Placental epithelial cell (primary cell): ENCODE measurements around a stretch of chr18.

- CAGE, long polyA plus RNA = no peak
These were observed 869 bp downstream of the TMEM200C start for GRCh38 chr18:5894350-5894955.

DNA sequence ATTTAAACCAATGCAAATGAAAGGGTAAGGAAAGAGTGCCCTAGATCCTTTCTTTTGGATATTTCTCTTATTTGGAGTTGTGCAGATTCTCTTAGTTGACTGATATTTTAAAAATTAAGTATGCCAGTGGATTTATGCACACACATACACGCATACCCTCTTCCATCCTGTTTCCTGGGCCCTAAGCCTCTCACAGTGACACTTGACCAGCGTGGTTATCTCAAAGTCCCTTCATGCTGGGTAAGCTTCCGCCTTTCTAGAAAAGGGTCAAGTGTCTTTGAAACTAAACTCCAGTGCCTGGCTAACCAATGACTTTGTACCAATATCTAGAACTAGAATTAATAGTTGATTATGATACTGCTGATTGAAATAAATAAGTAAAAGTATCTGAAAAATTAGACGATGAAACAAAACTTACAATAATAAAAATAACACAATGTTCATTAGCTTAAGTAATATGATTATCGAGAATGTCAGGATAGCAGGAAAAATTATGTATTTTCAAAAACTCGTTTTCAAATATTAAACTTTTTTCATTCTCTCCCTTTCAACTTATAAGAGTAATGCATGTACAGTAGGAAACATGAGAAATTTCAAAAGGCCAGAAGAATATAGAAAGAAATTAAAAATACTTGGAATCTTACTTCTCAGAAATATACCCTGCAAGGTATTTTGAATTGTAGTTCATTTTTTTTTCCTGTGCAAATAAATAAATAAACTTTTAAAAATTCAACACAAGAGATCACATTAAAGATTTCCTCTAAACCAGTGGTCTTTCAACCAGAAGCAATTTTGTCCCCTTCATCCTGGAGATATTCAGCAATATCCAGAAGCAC lies 144.4 kb upstream of the TMEM200C start:
- CAGE, long polyA plus RNA = no peak

GRCh38 chr18:6248988-6249416 lies 165.7 kb downstream of the L3MBTL4 start:
- CAGE, long polyA plus RNA = no peak

DNA sequence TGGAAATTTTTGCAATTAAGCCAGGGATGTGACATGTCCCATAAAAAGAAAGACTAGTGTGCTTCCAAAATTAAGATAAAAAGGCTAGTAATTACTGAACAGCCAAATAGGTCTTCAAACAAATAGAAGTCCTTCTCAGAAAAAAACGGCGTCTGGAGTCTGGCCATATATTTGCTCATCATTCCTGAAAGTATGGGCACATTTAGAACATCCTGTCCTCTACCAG lies 63.8 kb upstream of the L3MBTL4 start:
- CAGE, long polyA plus RNA = no peak

DNA sequence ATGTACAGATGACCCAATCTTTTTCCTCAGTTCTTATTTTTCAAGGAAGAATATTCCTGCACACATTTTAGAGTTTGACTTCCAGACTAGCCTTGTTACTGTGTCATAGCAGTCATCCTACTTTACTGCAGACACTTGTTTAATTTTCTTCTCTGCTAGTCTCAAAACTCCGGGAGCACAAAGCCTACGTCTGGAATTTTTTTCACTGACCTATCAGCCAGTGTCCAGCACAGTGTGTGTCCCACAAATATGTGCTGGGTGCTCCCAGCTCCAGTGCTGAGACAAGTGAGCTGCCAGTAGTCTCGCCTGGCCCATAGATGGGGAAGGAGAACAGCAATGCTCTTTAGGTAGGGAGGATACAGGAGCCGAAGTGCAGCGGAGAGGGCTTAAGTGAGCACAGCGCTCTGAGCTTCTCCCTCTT lies 33.9 kb downstream of the ARHGAP28 start:
- CAGE, long polyA plus RNA = no peak

DNA sequence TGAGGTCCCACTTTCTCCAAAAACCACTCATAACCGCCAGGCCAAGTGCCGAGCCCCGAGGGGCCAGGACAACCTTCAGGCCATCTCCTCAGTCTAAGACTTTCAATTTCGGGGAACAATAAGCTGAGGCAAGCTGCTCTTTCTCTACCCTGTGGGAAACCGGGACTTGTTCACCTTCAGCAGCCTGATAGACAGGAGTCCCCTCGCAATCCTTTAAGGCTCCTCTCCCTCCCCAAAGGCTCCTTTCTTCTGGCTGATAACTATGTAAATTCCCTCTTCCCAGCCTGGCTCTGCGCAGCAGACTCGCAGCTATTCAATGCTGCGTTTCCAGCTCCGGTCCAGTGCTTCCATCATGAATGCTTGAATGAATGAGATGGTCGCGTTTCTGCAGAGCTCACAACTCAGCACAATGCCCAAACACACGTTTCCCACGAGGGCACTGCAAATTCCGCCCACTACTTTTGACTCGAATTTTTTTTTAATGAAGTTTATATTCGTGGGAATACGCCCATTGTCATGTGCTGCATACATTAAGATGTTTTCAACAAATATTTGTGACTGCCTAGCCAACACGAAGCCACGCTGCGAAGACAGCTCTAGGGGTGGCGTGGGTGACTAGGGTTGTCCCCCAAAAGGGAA lies 1.3 kb downstream of the LAMA1 start:
- CAGE, long polyA plus RNA = no peak

DNA sequence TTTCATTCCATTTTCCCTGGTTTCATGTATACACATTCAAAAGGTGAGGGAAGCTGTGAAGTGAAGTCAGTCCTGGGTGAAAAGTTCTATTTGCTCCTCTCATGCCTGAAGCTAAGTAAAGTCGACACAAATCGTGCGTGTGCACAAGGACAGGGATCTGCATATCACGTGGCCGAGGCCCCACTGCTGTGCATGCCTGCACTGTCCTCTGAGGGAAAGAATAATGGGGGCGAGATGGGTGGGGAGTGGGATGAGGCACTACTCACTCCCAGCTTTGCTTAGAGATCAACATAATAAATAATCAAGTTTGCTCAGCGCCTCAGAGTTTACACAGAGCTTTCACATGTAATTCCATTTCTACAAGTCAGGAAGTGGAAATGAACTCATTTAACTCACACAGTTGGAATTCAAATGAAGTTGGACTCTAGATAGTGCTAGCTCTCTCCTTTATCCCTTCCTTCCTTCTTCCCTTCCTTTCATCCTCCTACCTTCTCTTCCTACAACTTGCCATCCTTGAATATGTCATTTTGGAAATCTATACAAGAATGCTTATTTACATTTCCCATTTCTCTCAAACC lies 5.1 kb upstream of the PTPRM start:
- CAGE, long polyA plus RNA = no peak

DNA sequence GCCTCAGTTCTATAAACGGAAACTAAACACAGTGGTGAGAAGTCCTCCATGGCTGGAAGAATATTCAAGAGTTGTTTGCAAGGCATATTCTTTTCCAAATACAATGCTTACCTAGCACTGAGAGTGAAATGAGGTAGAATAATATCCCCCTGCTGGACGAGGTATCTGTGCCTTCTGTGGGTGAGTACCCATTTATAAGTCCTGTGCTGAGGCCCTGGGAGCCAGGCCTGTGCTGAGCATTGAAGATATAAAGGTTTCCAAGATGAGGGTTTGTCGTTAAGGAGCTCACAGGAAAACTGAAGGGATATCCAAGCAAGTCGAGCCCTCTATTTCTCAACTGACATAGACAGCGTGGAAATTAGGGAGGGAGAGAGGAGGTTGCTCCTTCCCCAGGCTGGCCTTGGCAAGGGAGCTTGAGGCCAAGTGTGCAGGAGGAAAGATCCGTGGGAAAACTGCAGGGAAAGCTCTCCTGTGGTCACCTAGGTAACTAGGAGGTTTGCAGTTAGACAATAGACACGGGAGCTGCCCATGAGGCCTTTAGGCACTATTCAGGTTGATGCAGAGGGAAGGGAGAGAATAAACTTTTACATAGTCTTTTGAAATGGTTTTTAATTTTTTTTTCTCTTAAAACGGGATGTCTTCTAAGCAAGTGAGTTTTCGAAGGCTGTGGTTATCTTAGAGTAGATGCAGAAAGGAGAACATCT lies 17.7 kb downstream of the PTPRM start:
- CAGE, long polyA plus RNA = no peak

DNA sequence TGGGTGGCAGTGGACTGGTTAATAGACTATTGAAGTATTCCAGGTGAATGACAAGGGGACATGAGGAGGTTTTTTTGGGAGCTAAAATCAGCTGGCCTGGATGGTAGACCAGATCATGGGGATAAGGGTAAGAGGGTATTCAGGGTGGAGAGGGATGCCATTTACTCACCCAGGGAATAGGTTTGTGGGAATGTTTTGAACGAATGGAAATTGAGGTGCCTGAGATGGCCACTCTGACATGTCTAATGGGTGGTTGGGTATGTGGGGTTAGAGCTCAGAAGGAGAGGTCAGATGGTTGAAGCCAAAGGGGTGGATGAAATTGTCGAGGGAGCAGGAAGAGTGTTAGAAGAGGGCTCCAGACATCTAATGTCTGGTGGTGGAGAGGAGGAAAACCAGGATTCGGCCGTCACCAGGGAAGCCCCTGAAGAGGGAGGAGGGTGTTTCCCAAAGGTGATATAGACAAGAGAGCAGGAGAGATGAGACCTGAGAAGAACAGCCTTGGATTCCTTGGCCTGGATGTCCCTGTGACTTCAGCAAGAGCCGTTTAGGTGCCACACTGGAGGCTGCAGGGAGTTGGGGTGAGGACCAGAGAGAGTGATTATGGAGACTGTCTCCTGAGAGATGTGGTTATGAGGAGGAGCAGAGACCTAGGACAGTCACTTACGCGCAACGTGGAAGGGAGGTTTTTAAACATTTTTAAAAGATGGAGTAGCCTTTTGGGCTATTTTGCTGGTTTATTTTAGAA lies 62.9 kb downstream of the PTPRM start:
- CAGE, long polyA plus RNA = no peak

DNA sequence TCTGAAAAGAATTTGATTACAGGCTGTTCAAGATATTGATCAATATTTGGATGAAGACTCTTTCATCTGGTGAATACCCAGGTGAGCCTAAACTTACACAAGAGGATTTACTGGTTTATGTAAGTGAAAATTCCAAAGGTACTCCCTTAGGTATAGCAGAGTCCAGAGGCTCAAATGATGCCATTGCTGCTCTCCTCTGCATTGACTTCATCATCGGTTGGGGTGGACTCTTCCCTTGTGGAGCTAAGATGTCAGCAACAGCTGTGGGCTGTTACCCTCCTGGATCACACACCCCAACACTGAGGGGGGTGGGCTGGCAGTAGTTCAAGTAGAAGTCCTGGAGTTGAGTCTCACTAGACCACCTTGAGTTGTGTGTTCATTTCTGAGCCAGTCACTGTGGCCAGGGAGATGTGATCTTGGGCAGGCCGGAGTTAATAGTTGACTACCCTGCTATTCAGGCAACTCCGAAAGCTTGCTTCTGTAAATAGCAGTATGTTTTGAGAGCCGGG lies 236.9 kb downstream of the PTPRM start:
- CAGE, long polyA plus RNA = no peak

DNA sequence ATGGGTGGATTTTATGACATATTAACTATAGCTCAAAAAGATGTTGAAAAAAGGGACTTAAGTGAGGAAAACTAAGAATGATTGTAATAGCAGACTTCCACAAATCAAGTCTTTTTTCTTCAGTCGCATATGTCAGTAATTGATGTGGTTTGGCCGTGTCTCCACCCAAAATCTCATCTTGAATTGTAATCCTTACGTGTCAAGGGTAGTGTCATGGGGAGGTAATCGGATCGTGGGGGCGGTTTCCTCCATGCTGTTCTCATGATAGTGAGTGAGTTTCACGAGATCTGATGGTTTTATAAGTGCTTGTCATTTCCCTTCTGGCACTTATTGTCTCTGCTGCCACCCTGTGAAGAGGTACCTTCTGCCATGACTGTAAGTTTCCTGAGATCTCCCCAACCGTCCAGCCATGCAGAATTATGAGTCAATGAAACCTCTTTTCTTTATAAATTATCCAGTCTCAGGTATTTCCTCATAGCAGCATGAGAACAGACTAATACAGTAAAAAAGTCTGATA lies 478.7 kb downstream of the PTPRM start:
- CAGE, long polyA plus RNA = no peak

DNA sequence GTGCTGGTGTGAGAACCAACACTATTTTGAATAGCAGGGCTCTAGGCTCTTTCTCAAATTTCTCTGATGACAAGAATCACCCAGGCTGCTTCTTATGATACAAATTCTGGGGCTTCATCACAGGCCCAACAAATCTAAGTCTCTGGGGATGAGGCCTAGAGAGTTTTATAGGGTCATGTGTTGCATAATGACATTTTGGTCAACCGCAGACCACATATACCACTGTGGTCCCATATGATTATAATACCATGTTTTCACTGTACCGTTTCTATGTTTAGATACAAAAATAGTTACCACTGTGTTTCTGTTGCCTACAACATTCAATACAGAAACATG lies 485.0 kb downstream of the PTPRM start:
- CAGE, long polyA plus RNA = no peak

- CAGE, long polyA plus RNA = no peak
These were observed 495.7 kb downstream of the PTPRM start for GRCh38 chr18:8062747-8063224.

DNA sequence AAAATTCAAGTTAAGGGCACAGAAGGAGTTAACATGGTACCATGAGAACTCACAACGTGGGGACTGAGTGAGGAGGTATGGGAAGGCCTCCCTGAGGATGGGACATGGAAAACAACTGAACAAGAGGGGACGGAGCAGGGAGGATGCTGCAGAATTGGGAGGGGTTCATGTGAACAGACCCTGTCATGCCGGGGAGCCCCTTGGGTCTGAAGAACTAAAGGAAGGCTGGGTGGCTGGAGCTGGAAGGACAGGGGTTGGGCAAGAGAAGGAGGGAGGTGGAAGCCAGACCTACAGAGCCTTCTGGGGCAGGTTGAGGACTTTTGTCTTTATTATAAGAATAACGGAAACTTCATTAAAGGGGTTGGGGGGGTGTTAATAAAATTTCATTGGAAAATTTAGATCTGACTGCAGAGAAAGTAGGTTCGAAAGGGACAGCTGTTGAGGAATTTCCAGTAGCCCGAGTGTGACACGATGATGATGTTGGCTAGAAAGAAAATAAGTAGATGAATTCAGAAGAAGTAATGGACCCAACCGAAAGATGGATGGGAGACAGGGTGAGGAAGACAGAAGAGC lies 307.0 kb upstream of the RAB12 start:
- CAGE, long polyA plus RNA = no peak

GRCh38 chr18:8318890-8319701 lies 290.1 kb upstream of the RAB12 start:
- CAGE, long polyA plus RNA = no peak

DNA sequence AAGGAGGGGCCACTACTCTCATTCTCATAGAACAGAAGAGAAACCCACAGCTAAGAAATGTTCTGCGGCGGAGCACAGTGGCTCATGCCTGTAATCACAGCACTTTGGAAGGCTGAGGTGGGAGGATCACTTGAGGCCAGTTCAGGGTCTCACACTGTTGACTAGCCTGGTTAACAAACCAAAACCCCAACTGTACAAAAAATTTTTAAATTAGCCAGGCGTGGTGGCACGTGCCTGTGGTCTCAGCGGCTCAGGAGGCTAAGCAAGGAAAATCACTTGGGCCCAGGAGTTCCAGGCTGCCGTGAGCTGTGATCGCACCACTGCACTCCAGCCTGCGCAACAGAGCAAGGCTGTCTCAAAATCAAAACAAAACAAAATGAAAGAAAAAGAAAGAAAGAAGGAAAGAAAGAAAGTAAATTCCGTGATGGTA lies 1.5 kb upstream of the RAB12 start:
- CAGE, long polyA plus RNA = no peak

GRCh38 chr18:8615354-8615913 lies 6.2 kb downstream of the RAB12 start:
- CAGE, long polyA plus RNA = no peak

DNA sequence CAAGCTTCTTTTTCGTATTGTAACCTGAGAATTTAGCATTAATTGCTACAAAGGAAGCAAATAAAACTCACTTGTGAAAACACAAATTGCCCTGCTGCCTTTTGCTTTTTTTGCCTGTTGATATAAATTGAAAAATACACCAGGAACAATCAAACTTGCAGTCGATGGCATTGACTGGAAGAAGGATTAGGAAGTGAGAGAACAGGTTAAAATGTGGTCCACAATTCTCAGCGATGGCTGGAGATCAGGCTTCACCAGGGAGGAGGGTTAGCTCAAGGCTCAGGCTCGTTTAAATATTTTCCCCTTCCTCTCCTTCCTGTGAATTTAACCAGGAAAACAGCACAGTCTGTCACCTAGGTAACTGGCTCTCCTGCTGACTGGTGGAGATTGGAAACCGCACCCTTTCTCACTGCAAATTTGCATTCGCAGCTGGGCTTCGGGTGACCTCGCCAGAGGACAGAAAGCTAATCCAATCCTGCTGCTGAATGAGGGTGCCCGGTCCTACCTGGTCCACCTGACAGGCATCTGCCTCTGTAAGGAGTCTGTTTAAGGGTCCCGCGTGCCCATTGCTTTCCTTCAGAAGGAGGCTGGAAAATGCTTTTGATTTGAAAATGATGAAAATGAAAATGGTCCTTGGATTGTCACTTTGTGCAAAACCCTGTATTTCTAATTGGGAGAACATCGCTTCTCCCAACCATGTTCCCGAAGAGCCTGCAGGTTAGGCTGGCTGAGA lies 43.6 kb upstream of the MTCL1 start:
- CAGE, long polyA plus RNA = no peak

DNA sequence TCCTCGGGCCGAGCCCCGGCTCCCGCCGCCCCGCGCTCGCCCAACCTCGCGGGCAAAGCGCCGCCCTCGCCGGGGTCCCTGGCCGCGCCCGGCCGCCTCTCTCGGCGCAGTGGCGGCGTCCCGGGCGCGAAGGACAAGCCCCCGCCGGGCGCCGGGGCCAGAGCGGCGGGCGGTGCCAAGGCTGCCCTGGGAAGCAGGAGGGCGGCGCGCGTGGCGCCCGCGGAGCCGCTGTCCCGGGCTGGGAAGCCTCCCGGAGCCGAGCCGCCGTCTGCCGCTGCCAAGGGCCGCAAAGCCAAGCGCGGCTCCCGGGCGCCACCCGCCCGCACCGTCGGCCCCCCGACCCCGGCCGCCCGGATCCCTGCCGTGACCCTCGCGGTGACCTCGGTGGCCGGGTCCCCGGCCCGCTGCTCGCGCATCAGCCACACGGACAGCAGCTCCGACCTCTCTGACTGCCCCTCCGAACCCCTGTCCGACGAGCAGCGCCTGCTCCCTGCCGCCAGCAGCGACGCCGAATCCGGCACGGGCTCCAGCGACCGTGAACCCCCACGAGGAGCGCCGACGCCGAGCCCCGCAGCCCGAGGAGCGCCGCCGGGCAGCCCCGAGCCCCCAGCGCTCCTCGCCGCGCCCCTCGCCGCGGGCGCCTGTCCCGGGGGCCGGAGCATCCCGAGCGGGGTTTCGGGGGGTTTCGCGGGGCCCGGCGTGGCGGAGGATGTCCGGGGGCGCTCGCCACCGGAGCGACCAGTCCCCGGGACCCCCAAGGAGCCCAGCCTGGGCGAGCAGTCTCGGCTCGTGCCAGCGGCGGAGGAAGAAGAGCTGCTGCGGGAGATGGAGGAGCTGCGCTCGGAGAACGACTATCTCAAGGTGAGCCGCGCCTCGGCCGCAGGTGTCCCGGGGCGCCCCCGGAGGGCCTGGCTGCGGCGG lies 757 bp downstream of the MTCL1 start:
- CAGE, long polyA plus RNA = no peak

DNA sequence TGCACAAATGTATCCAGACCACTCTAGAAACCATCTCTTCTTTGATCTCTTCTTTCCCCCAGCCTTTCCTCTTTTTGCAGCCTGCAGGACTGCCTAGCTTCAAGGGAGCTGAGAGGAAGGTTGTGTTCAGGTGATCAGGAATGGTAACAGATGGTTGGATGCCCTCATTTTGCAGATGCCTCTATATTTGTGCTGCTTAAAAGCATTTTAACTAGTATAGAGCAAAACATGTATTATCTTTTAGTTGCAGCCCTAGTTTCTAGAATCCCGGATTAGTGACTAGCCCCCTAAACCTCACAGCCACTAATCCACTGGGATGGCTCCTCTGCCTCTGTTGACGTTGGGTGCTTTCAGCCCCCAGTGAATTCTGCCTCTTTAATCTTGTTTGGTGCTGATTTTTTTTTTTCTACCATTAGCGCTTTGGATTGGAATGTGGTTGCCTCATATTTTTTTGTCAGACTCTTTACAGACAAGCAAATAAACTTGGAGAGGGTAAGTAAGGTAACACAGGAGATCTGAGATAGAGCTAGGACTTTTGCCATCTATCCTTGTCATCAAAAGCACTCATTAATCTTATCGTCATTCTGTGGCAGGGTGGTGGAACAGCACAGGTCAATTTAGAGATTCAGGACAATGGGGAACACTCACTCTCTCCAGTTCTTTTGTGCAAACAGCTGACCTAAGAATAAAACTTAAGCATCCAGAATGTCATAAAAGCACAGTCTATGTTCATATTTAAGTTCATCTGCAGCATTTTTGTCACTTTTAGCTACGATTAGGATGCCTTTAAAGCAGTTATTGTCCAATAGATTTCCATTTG lies 103.7 kb upstream of the NDUFV2 start:
- CAGE, long polyA plus RNA = no peak